Measurements from ENCODE around the genes HBQ1, PGAP6, PRR35, PIGQ, RAB40C and WFIKKN1.

GRCh38 chr16:63594-63949, 8.9 kb downstream of the RHBDF1 start:
- PRO-cap, 3 experiments, result no peak in any of the 3 experiments
- RAMPAGE, long total RNA, result no peak
- RRBS, 2 experiments, result no CpG with 5 or more reads among the region's 15 CpGs

- PRO-cap, 3 experiments, result no peak in any of the 3 experiments
- RAMPAGE, long total RNA, result no peak
- RRBS, 2 experiments, result no CpG with 5 or more reads among the region's 3 CpGs
Measured at GRCh38 chr16:119845-120283, 18.6 kb downstream of the NPRL3 start.

- PRO-cap, 3 experiments, result no peak in any of the 3 experiments
- RAMPAGE, long total RNA, result no peak
- RRBS, 2 experiments, result no CpG with 5 or more reads among the region's 16 CpGs
Measured at GRCh38 chr16:123888-124570, 14.4 kb downstream of the NPRL3 start.

DNA sequence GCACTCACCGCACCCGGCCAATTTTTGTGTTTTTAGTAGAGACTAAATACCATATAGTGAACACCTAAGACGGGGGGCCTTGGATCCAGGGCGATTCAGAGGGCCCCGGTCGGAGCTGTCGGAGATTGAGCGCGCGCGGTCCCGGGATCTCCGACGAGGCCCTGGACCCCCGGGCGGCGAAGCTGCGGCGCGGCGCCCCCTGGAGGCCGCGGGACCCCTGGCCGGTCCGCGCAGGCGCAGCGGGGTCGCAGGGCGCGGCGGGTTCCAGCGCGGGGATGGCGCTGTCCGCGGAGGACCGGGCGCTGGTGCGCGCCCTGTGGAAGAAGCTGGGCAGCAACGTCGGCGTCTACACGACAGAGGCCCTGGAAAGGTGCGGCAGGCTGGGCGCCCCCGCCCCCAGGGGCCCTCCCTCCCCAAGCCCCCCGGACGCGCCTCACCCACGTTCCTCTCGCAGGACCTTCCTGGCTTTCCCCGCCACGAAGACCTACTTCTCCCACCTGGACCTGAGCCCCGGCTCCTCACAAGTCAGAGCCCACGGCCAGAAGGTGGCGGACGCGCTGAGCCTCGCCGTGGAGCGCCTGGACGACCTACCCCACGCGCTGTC, at the start of gene HBQ1:
HBQ1 (plus strand) TSS at position 248 of the 604 bp plus-strand sequence.
- PRO-cap, 3 experiments, result no peak in any of the 3 experiments
- RAMPAGE, long total RNA, result start-site peak on the plus strand centred at position 273 of the sequence, 51 bp wide, 100 and 45 reads in 2 replicates
- RRBS, 2 experiments, result 3% methylated on average over 32 to 44 of the region's 66 CpGs

DNA sequence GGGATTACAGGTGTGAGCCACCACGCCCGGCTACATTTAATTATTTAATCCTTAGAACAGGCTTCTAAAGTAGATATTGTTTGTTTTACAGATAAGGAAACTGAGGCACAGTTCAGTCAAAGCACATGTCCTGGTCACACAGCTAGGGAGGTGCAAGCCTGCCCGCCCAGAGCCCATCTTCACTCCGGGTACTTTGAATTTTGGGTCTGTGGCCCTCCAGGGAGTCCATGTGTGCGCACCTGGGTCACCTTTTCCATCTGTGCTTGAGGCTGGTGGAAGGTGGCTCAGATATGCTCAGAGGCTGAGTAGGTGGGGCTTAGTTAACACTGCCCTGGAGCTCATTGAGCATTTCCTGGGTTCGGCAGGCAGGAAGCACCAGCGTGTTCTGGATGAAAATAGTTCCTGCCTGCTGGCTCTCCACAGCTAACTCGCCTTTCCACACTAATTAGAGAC, 19.1 kb downstream of the FAM234A start:
- PRO-cap, 3 experiments, result no peak in any of the 3 experiments
- RAMPAGE, long total RNA, result no peak
- RRBS, 2 experiments, result no CpG with 5 or more reads among the region's 8 CpGs

DNA sequence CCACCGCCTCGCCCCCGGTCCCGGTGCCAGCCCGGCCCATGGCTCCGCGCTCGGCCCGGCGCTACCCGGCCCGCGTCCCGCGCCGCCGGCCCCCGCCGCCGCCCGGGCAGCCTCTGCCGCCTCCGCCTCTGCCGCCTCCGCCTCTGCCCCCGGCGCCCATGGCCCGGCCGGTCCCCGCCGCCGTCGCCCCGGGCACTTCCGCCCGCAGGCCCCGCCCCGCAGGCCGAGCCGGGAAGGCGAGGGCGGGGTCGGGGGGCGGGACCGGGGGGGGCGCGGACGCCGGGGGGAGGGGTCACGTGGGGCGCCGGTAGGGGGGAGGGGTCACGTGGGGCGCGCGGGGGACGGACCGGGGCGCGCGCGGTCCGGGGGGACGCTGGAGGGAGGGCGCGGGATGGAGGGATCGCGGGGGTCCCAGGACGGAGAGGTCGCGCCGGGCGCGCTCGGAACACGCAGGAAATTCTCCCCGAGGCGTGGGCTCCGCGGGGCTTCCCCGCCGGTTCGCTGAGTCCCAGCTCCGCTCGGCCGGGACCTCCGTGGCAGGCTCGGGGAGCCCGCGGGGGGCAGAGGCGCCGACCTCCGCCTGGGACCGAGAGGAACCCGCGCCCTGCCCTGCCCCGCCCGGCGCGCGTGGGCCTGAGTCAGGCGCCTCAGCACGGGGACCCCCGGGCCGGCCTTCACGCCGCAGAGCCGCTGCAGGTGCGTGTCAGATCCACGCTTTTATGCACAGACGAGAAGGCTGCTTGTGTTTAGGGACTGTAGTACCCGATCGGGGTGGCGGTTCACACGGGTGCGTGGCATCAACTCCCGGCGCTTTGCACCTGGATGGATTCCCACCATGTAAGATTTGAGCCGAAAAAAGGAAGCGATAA, at the start of gene PGAP6:
PGAP6 (minus strand) TSS at position 197 of the 869 bp plus-strand sequence.
- PRO-cap, 3 experiments, result peak in 3 of 3 experiments; most common plus-strand start position 324 of the sequence (in 3); most common minus-strand start position 206 of the sequence (in 3)
- RAMPAGE, long total RNA, result no peak
- RRBS, 2 experiments, result 2% methylated on average over 53 to 58 of the region's 120 CpGs

GRCh38 chr16:391760-392509, 5.1 kb upstream of the NME4 start:
- PRO-cap, 3 experiments, result no peak in any of the 3 experiments
- RAMPAGE, long total RNA, result no peak
- RRBS, 2 experiments, result no CpG with 5 or more reads among the region's 13 CpGs

GRCh38 chr16:529980-530754, 2.7 kb downstream of the CAPN15 start:
- PRO-cap, 3 experiments, result no peak in any of the 3 experiments
- RAMPAGE, long total RNA, result no peak
- RRBS, 2 experiments, result no CpG with 5 or more reads among the region's 24 CpGs

GRCh38 chr16:560063-560743, at the start of gene PRR35:
PRR35 (plus strand) TSS chr16:560394.
- PRO-cap, 3 experiments, result no peak in any of the 3 experiments
- RAMPAGE, long total RNA, result no peak
- RRBS, 2 experiments, result 2 to 3% methylated on average over 91 of the region's 114 CpGs

DNA sequence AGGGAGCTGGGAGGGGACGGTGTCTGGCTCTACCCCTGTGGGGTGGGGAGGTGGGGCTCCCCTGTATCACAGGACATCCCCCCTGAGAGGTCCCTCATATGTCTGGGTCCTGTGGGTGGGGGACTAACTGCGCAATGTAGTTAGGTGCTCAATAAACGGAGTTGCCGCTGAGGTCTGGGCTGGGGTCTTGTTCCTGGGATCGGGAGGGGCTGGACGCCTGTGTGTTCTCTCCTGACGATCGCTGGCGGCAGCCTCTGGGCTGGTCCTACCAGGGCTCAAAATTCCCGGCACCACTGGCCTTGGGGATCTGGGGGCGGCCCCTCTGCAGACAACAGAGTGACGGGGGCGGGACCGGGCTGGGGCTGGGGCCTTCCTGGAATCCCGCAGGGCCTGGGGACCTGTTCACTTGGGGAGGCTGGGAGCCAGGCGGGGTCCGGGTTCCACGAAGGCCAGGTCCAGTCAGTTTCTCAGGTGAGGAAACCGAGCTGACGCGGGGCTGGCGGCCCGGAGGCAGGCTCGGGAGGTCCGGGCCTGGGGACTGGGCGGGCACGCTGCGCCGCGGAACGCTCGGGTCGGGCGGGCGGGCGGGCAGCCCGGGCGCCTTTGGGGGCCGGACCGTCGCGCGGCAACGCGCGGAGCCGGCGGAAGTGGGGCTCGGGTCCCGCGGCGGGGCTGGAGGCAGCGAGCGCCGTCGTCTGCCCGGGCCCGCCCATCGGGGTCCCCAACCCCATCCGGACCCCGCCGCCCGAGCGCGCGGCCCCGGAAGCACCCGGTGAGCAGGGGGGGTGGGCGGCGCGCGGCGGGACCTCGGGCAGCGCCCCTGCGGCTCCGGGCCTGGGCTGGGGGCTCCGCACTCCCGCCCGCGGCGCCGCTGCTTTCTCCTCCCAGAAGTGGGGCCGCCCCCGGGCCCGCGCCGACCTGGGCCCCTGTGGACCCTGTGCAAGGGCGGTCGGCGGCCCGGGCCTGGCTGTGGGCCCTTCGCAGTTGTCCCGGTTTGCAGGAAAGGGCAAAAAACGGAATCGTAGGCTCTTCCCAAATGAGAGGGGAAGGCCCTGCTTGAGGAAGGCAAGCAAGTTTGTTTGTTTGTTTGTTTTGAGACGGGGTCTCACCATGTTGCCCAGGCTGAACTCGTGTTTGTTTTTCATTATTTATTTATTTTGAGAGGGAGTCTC, at the start of gene PIGQ:
PIGQ (plus strand) TSS at position 644 of the 1,172 bp plus-strand sequence.
- PRO-cap, 3 experiments, result peak in 3 of 3 experiments; most common plus-strand start position 657 of the sequence (in 3); most common minus-strand start position 267 of the sequence (in 1)
- RAMPAGE, long total RNA, result no peak
- RRBS, 2 experiments, result 2% methylated on average over 62 of the region's 98 CpGs

- PRO-cap, 3 experiments, result peak in 3 of 3 experiments; most common plus-strand start chr16:589655 (in 2); most common minus-strand start chr16:589234 (in 3)
- RAMPAGE, long total RNA, result no peak
- RRBS, 2 experiments, result 1 to 2% methylated on average over 61 of the region's 107 CpGs
Measured at GRCh38 chr16:589051-589927, 577 bp upstream of the RAB40C start.

DNA sequence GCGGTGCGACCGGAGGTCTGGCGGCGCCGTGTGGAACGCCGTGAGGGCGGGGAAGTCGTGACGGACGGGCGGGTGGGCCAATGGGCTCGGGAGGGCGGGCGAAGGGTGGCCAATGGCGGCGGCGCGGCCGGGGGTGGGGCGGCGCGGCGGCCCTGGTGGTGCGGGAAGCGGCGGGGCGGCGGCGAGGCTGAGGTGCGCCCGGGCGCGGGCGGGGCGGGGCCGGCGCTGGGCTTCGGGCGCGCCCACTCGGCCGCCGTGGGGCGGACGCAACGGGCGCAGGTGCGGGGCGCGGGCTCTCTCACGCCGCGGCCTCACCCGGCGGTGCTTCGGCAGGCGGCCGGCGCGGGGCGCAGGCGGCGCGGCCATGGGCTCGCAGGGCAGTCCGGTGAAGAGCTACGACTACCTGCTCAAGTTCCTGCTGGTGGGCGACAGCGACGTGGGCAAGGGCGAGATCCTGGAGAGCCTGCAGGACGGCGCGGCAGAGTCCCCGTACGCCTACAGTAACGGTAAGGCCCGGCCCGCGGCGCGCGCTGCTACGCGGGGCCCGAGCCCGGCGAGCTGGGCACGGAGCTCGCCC, at the start of gene RAB40C:
RAB40C (plus strand) TSS at position 139 of the 577 bp plus-strand sequence.
- PRO-cap, 3 experiments, result peak in 3 of 3 experiments; most common plus-strand start position 163 of the sequence (in 3)
- RAMPAGE, long total RNA, result no peak
- RRBS, 2 experiments, result 2 to 3% methylated on average over 54 to 63 of the region's 92 CpGs

DNA sequence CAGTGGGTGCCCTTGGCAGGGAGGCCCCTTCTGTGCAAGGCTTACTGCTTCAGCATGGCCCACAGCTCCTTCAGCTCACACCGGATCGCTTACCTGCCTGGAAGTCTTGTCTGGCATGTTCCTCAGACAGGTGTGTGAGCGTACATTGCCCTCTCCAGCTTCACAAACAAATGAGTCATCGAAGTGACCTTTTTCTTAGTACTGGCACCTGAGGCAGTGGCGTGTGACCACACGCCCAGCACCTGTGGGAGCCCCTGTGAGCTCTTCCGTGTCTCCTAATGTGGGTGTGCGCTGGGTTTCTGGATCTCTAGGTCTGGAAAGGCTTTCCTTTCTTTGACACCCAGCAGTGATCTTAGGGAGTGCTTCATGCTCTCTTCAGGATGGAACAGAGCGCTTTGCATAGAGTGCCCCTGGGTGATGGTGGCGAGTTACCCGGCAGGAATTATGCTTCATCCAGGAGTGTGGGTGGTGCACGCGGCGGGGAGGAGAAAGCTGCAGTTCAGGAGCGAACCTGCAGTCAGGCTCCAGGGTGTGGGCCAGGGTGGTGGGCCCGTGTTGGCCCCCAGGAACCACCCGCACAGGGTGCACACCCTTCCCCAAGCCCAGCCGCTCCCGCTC, 3.7 kb downstream of the RAB40C start:
- PRO-cap, 3 experiments, result peak in 1 of 3 experiments; most common plus-strand start position 257 of the sequence (in 1); most common minus-strand start position 108 of the sequence (in 1)
- RAMPAGE, long total RNA, result no peak
- RRBS, 2 experiments, result no CpG with 5 or more reads among the region's 19 CpGs

- PRO-cap, 3 experiments, result no peak in any of the 3 experiments
- RAMPAGE, long total RNA, result no peak
- RRBS, 2 experiments, result 4% methylated on average over 14 of the region's 24 CpGs
Measured at GRCh38 chr16:630882-631459, at the start of gene WFIKKN1. WFIKKN1 (plus strand) TSS chr16:630985.

- PRO-cap, 3 experiments, result no peak in any of the 3 experiments
- RAMPAGE, long total RNA, result no peak
- RRBS, 2 experiments, result 91 to 93% methylated on average over 6 of the region's 15 CpGs
Measured at GRCh38 chr16:666452-666877, 1.5 kb upstream of the RHOT2 start.

- PRO-cap, 3 experiments, result no peak in any of the 3 experiments
- RAMPAGE, long total RNA, result no peak
- RRBS, 2 experiments, result no CpG with 5 or more reads among the region's 17 CpGs
Measured at GRCh38 chr16:682273-682792, 1.8 kb downstream of the JMJD8 start.

GRCh38 chr16:683516-684000, 576 bp downstream of the JMJD8 start:
- PRO-cap, 3 experiments, result no peak in any of the 3 experiments
- RAMPAGE, long total RNA, result no peak
- RRBS, 2 experiments, result 6 to 10% methylated on average over 24 to 26 of the region's 40 CpGs

DNA sequence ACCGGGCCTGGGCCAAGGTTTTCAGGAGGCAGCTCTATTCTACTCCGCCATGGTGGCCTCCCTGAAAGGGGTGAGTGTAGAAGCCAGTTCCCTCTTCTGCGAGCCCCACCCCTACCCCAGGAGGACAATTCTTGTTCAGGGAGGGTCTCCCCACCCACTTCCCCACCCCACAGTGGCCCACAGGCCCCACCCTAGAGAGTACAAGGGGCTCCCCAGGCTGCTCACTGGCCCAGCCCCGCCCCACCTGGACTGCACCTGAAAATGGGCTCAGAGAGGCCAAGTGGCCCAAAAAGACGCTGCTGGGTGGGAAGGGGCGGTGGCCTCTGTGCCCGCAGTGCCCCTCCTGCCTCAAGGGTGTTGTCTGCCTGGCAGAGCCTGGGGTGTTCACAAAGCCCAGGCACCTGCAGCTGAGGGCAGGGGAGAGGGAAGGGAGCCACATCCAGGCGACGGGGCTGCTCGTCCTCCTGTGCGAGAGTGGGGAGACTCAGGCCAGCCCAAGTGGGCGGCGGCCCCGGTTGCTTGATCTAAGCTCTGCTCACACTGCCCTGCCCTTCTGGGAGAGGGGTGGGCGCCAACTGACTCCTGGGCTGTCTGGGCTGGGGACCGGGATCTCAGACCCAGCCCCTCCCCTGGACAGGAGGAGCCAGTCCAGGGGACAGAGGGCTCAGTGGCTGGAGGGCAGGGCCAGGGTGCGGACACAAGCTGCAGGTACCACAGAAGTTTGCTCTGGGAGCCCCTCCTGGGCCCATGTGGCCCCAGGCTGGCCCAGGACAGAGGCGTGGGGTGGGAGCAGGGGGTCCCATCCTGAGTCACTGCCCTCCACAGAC, 1.5 kb downstream of the MSLN start:
- PRO-cap, 3 experiments, result no peak in any of the 3 experiments
- RAMPAGE, long total RNA, result no peak
- RRBS, 2 experiments, result 29 to 32% methylated on average over 3 of the region's 18 CpGs

- PRO-cap, 3 experiments, result no peak in any of the 3 experiments
- RAMPAGE, long total RNA, result no peak
- RRBS, 2 experiments, result 53 to 55% methylated on average over 16 to 21 of the region's 70 CpGs
Measured at GRCh38 chr16:785135-786472, 2.6 kb downstream of the RPUSD1 start.

DNA sequence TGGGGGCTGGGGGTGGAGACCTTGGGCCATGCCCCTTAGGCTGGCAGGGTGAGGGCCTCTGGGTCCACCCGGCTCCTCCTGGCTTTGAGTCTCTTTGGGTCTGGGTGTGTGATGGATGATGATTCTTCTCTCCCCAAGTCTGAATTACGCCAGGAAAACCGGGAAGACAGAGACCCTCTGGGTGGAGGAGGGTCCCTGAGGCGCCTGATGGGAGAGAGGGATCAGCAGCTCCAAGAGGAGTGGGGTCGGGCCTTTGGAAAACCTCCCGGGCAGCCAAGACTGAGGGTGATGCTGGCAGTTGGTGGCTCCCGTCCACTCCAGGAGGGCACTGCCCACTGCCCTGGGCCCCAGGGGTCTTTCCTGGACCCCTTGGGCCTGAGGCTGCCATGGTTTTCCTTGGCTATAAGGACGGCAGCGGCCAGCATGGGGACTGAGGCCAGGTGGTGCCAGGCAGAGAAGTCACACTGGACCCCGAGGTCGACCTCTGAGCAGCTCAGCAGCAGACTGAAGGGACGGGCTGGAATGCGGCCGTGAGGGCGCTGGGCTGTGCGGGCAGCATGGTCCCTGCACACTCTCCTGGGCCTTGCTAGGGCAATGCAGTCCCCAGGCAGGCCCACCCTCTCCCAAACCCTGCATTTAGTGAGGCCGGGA, 55.4 kb upstream of the GNG13 start:
- PRO-cap, 3 experiments, result no peak in any of the 3 experiments
- RAMPAGE, long total RNA, result no peak
- RRBS, 2 experiments, result 84 to 89% methylated on average over 5 of the region's 17 CpGs

Measured in skeletal muscle tissue (tissue), 7 donors.